Measurements from ENCODE around the genes TMEM80 and PNPLA2.

DNA sequence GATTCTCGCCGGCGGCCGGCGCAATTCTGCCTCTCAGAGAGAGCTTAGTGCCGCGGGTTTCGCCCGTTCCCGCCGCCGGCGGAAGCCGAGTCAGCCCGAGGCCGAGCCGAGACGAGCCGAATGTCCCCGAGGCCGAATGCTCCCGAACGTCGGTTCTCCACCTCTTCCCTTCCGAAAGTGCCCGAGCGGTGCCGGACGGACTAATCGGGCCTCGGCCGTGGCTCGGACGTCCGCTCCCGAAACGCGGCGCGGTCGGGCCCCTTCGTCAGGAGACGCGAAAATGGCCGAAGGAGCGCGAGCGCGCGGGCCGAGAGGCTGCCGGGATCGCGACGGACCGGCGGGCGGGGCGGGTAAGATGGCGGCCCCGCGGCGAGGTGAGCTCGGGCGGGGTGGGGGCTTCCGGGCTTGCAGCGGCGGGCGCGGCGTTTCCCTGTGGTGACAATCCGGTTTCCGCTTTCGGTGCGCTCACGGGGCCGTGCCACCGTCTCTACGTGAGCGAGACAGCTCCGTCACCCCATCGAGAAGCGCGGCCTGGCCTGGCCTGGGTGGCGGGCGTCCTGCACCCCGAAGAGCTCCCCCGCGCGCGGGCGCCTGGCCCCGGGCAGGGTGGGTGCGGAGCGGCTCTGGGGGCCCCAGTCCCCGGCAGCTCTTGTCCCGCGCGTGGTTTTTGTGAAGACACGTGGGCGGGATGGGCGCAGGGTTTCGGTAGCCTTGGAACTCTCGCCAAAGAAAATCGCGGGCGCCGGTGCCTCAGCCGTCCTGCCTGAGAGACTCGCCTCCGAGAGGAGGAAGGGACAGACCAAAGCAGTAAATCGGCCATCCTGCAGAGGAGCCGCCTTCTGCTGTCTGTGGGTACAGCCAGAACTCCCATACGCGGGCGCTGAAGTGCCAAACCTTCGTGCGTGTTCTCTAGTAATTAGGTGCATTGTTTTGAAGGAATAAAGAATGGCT is at the start of gene TMEM80:
Gene TMEM80, plus strand, starts transcription at position 344 of the 951 bp plus-strand sequence.
- PRO-cap = bidirectional peak, plus-strand start at position 332 of the sequence, minus-strand start at position 179 of the sequence

- PRO-cap = unidirectional peak, plus-strand start at chr11:782589
Observed at GRCh38 chr11:782427-782715, 5.1 kb upstream of the GATD1 start.

- PRO-cap = no peak
Observed at GRCh38 chr11:808469-808940, 1.3 kb upstream of the RPLP2 start.

DNA sequence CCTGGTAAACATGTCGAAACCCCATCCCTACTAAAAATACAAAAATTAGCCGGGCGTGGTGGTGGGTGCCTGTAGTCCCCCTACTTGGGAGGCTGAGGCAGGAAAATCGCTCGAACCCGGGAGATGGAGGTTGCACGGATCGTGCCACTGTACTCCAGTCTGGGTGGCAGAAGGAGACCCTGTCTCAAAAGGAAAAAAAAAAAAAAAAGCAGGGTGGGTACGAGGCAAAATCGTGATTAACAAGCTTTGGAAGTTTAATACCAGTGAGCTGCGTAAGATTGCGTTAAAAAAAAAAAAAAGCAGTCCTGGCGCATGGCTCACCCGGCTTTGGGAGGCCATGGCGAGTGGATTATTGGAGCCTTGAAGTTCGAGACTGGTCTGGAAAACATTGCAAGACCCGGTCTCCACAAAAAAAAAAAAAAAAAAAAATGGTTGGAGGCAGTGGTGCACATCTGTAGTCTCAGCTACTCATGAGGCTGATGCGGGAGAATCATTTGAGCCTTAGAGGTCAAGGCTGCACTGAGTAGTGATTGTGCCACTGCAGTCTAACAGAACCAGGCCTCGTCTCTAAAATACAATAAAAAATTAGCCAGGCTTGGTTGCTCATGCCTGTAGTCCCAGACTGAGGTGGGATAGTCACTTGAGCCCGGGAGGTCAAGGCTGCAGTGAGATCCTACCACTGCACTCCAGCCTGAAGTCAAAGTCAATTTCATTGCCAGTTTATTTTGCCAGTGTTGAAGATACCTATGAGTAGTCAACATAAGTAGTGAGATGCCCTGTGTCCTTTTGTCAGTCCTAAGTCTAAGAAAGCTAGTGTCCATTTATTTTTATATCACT is 1.1 kb downstream of the RPLP2 start:
- PRO-cap = no peak

DNA sequence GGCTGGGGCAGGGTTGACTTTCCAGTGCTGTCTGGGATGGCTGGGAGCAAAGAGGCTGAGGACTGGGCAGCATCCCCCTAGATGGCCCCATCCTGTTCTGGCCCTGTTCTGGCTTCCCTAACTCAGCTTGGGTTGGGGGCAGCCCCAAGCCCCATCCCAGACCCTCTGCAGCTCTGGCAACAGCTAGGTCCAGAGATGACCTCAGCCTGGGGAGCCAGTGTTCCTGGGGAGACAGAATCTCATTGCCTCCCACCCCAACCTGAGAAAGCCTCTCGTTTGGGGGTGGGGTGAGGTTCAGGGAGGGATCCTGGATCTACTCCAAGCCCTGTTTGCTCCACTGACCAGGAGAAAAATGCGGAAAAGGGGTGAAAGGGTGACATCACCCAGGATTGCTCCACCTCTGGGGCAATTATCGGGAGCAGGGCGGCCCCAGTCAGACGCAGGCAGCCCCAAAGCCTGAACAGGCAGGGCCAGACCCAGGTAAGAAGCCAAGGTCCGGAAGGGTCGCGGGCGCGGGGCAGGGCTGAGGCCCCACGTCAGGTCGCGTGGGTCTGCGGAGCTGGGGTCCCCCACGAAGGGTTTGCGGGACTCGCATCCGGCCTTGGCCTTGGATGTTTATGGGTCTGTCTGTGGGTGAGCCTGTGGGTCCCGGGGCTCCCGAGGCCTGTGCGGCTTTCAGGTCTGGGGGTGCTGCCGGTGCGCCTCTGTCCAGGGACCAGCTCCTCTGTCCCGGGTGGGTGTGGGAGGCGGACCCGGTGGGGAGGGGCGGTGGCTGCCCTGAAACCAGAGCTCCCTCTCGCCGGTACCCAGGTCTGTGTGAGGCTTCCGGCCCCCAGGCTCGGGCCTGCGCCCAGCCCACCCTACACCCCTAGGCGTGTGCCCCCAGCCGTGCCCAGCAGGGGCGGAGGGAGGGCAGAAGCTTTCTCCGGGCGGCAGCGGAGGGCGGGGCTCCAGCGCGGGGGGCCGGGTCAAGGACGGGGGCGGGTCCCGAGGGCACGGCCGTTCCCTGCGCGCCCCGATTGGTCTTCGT is at the start of gene PNPLA2:
Gene PNPLA2, plus strand, starts transcription at position 436 of the 1,030 bp plus-strand sequence.
- PRO-cap = unidirectional peak, plus-strand start at position 408 of the sequence; bidirectional peak, plus-strand start outside the sequence, minus-strand start at position 924 of the sequence

GRCh38 chr11:820431-820965 is 1.8 kb downstream of the PNPLA2 start:
- PRO-cap = no peak

- PRO-cap = unidirectional peak, minus-strand start at chr11:833971; bidirectional peak, plus-strand start at chr11:834661, minus-strand start at chr11:834590
Observed at GRCh38 chr11:833877-834781, 1.4 kb downstream of the CD151 start.

- PRO-cap = bidirectional peak, plus-strand start at chr11:844949, minus-strand start at chr11:844833
Observed at GRCh38 chr11:844591-845145, 2.0 kb downstream of the TSPAN4 start.

DNA sequence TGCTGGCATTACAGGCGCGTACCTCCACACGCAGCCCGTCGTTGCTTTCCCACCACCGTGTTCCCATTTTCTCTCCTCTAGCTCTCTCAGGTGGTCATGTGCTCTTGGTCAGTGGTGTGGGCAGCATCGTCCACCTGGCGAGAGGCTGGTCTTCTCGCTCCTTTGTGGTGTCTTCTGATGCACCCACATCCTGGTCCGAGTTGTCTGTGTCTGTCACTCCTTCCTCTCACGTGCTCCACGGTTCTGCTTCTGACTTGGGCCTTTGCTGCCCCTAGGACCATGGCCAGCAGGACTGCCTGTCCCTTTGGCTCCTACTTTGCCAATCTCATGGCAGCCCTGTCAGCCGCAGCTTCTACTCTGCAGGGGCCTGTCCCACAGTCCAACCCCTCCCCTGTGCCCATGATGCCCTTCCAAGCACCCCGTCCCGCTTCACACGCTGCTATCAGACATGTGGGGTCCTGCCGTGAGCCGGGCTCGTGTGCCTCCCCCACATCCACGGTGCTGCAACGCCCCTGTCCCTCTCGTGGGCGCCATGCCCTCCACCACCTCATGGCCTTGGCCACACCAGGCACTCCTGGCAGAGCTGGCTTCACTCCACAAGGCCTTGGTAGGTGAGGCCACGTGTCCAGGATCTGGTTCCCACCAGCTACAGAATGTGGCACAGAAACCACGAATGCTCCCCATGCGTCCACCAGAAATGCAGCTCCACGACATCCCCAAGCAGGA is 23.2 kb downstream of the CHID1 start:
- PRO-cap = no peak

GRCh38 chr11:1008981-1009311 is 27.6 kb downstream of the MUC6 start:
- PRO-cap = no peak

DNA sequence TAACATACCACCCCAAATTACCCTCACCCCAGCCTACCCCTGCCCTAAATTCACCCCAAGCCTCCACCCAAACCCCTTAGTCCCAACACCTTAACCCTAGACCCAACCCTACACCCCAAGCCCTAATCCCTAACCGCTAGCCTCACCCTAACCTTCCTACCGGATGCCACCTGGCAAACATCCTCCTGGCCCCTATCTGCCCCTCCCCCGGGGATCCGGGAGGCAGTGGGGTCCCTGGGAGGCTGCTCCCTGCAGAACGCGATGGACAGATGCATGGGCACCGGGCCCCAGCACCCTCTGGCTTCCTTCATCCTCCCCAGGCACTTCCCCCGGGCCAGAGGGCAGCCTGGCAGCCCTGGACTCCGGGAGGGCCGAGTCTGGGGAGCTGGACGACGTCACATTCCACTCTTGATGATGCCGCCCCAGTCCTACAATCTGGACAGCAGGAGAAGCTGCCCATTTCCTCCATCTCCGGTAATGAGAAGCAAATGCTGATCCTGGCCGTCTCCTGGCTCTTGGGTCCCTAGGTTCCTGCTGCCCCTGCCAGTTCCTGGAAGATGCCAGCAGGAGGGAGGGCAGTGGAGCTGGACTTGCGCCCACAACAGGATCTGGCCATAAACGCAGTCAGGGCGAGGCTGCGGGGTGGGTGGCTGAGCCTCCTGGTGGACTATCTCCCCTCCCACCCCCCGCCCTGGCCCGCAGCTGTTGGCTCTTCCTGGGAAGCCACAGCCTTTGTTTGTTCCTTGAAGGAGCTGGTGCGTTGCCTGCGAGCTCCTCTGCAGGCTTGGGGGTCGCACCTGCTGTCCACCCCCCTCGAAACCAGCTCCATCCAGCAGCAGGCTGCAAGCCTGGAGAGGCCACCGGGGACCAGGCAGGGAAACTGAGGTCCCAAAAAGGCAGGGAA is 17.7 kb upstream of the MUC6 start:
- PRO-cap = unidirectional peak, minus-strand start at position 616 of the sequence

DNA sequence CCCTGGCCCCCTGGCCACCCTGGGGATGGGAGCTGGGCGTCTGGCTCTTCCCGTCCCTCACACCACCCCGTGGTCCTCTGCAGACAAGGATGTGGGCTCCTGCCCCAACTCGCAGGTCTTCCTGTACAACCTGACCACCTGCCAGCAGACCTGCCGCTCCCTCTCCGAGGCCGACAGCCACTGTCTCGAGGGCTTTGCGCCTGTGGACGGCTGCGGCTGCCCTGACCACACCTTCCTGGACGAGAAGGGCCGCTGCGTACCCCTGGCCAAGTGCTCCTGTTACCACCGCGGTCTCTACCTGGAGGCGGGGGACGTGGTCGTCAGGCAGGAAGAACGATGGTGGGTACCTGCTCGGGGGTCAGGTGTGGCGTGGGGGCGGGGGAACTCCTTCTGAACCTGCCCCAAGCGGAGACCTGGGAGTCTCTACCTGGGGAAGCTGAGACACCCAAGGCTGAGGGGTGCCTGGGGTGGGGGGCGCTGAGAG is 48.5 kb upstream of the MUC6 start:
- PRO-cap = no peak

- PRO-cap = no peak
Observed at GRCh38 chr11:1087798-1088582, 51.5 kb upstream of the MUC6 start.

- PRO-cap = no peak
Observed at GRCh38 chr11:1245931-1246787, 23.3 kb downstream of the MUC5B start.

GRCh38 chr11:1307215-1307752 is 2.1 kb downstream of the TOLLIP start:
- PRO-cap = no peak

GRCh38 chr11:1335747-1336731 is 26.6 kb upstream of the TOLLIP start:
- PRO-cap = unidirectional peak, minus-strand start at chr11:1336638

GRCh38 chr11:1391908-1392432 is 2.2 kb downstream of the BRSK2 start:
- PRO-cap = no peak

- PRO-cap = no peak
Observed at GRCh38 chr11:1507628-1508083, 21.1 kb upstream of the MOB2 start.

- PRO-cap = bidirectional peak, plus-strand start at chr11:1548247, minus-strand start at chr11:1547981; bidirectional peak, plus-strand start at chr11:1548563, minus-strand start at chr11:1548511
Observed at GRCh38 chr11:1547772-1549037, 23.9 kb downstream of the DUSP8 start.

DNA sequence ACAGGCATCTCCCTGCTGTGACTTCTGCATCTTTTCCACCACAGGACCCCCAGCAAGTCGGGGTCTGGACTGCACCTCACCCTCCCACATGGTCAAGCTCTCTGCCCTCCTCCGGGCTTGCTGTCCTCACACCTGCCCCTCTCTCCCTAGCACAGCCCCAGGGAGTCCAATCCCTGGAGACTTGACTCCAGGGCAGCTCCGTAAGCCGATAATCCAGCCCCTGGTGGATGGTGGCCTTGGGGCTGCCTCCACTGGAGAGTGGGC is 5.9 kb downstream of the DUSP8 start:
- PRO-cap = no peak